Pericardium (tissue), 1 donor: ENCODE measurements around the gene CBLB.

DNA sequence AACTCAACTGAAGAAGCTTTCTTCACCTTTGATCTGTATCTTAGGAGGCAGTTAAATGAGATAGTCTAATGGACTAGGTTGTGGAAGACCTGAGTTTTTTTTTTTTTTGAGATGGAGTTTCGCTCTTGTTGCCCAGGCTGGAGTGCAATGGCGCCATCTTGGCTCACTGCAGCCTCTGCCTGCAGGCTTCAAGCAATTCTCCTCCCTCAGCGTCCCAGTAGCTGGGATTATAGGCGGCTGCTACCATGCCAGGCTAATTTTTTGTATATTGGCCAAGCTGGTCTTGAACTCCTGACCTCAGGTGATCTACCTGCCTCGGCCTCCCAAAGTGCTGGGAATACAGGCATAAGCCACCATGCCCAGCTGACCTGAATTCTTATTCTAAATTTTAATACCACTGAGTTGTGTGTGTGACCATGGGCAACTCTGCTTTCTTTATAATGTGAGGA is 2.1 kb downstream of the LNP1 start:
- RRBS: no CpG with 5 or more reads among the region's 5 CpGs

DNA sequence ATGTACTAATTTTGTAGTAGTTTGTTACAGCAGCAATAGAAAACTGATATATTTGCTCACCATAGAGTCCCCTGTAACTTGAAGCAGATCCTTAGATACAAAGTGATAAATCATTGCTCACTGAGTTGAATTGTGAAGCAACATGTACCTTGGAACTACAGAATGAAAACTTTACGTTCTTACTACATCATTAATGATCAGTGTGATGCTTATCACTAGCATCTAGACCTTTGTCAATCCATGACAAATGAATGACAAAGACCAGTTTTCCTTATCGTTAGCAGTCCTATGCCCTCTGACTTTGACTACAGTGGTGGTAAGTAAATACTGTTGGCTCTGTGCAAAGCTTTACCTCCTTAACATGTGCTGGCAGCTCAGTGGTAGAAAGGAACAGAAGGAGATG is 53.9 kb downstream of the TMEM45A start:
- RRBS: no CpG with 5 or more reads among the region's 2 CpGs

GRCh38 chr3:100591341-100591968 is 17.9 kb upstream of the ADGRG7 start:
- RRBS: no CpG with 5 or more reads among the region's 3 CpGs

DNA sequence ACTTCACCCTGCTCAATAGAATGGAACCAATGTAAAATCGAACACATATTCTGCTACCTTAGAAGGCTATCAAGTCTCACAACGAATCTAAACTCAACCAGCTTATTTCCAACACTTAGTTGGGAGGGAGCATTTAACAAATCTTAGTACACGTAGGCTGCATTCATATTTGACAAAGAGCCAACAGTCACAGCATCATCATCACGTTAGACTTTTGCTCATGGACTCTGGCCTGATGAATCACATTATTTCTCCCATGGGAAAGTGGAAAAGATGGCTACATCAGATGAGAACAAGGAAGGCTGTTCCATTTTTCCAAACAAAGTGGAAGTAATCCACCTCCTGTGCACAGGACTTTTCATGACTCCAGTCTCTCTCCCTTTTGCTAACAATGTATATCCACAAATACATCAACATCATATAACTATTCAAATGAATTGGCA is 64.2 kb downstream of the ABI3BP start:
- RRBS: no CpG with 5 or more reads among the region's 4 CpGs

DNA sequence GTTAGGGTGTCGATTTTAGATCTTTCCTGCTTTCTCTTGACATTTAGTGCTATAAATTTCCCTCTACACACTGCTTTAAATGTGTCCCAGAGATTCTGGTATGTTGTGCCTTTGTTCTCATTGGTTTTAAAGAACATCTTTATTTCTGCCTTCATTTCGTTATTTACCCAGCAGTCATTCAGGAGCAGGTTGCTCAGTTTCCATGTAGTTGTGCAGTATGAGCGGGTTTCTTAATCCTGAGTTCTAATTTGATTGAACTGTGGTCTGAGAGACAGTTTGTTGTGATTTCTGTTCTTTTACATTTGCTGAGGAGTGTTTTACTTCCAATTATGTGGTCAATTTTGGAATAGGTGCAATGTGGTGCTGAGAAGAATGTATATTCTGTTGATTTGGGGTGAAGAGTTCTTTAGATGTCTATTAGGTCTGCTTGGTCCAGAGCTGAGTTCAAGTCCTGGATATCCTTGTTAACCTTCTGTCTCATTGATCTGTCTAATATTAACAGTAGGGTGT is 82.2 kb downstream of the SENP7 start:
- RRBS: no CpG with 5 or more reads among the region's 3 CpGs

DNA sequence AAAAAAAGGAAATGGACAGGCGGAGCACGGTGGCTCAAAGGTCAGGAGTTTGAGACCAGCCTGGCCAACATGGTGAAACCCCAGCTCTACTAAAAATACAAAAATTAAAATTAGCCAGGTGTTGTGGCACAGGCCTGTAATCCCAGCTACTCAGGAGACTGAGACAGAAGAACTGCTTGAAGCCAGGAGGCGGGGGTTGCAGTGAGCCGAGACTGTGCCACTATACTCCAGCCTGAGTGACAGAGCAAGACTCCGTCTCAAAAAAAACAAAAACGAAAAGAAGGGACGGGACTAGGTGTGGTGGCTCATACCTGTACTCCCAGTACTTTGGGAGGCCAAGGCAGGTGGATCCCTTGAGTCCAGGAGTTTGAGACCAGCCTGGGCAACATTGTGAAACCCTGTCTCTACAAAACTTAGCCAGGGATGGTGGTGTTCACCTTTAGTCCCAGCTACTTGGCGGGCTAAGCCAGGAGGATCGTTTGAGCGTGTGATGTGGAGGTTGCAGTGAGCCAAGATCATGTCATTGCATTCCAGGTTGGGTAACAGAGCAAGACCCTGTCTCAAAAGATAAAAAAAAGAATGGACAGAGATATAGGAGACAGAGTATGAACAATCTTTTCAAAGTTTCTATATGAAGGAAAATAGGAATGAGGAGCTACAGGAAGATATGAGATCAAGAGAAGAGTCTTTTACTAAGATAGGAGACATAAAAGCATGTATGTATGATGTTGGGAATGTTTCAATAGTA is 4.7 kb upstream of the PCNP start:
- RRBS: no CpG with 5 or more reads among the region's 10 CpGs

- RRBS: no CpG with 5 or more reads among the region's 32 CpGs
Measured at GRCh38 chr3:101827014-101828354, 21.8 kb upstream of the NFKBIZ start.

GRCh38 chr3:101853484-101854020 is 4.2 kb downstream of the NFKBIZ start:
- RRBS: no CpG with 5 or more reads among the region's 5 CpGs

DNA sequence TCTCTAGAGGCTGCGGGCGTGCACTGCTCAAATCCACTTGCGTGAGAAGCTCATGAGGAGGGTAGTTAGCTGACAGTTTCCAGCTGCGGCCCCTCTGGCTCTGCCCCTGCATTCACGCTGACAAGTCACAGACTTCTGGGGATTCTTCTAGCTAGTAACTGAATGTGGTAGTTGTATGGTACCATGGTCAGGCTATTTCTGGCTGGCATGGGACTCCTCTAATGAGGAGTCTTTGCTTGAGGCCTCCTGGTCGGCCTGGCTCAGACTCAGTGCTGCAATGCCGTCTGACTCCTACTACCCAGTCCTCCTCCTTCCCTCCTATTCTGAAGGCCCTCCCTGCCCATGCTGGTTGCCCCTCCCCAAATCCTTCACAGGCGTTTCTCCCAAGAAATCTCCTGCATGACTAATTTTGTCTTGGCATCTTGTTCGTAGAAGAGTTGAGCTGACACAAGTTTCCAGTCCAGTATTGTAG is 115.4 kb downstream of the NFKBIZ start:
- RRBS: no CpG with 5 or more reads among the region's 9 CpGs

DNA sequence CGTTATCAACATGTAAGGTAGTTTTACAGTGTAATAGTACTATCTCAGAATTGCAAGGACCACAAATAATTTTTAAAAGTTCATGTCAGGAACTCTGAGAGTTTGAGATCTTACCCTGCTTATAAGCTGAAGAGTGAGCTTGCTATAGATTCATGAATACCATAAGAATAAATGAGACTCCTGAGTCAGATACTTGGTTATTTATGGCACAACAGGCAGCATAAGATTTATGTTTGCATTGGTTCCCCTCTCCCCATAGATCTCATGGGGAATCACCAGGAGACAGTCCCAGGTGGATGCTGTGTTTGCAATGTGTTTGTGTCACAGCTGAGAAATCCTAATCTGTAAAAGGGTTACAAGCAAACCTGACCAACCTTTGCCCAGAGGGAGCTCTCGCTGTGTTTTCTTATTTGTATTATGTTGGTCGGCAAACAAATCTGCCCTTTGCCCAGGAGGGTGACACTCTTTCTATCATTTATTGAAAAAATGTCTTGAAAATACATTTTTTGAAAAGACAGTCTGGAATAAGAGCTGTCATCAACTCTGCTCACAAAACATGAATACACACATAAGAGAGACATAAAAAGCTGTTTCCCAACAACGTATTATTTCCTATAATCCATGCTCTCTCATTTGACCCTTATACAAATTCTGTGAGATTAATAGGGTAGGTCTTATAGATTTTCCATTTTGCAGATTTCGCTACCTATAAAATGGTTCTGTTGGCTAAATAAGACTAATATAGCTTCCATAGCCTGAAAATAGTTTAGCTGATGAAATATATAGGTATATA is 236.2 kb downstream of the ZPLD1 start:
- RRBS: no CpG with 5 or more reads among the region's 5 CpGs

GRCh38 chr3:105386966-105387380 is 20.3 kb downstream of the ALCAM start:
- RRBS: no CpG with 5 or more reads among the region's 4 CpGs

DNA sequence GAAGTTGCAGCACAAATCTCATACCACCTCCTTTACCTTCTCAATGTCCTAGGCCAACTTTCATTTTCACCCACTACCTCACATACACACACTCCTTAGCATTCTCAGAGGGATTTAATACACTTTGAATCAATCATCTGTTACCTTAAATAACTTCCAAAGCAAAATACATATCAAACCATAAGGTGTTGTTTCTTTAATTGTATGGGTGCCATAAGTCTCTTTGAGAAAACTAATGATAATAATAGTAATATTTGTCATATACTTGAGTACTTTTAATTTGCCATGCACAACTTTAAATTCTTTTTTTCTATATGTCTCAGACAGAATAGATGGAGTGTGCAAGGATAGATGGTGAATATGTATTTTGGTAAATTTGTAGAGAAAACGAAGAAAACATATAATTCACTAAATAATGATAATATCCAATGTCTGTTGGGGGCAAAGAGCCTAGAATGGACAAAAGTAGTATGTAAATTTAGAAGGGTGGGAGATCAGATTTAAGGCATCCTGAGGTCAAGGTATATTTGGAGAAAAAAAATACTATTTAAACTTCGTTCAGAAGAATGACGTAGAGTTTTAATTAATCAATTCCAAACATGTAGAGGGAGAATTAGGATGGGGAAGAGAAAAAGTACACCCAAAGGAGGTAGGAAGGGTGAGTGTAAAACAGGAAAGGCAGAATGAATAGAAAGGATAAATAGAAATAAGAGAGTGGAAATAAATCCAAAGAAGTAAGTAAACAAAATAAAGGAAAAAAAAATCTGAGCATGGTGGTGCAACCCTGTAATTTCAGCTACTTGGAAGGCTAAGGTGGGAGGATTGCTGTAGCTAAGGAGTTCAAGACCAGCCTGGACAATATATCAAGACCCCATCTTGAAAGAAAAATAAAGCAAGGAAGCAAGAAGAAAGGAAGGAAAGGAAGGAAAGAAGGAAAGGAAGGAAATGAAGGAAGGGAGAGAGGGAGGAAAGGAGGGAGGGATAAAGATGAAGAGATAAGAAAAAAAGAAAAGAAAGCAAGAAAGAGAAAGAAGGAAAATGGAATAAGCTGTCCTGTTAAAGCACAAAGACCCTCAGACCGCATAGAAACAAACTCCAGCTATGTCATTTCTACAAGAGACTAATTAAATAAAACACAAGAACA is 84.0 kb downstream of the ALCAM start:
- RRBS: no CpG with 5 or more reads among the region's 4 CpGs

GRCh38 chr3:105792594-105792820 is 76.3 kb downstream of the CBLB start:
- RRBS: no CpG with 5 or more reads among the region's 3 CpGs

GRCh38 chr3:105823744-105824825 is 44.7 kb downstream of the CBLB start:
- RRBS: no CpG with 5 or more reads among the region's 6 CpGs

DNA sequence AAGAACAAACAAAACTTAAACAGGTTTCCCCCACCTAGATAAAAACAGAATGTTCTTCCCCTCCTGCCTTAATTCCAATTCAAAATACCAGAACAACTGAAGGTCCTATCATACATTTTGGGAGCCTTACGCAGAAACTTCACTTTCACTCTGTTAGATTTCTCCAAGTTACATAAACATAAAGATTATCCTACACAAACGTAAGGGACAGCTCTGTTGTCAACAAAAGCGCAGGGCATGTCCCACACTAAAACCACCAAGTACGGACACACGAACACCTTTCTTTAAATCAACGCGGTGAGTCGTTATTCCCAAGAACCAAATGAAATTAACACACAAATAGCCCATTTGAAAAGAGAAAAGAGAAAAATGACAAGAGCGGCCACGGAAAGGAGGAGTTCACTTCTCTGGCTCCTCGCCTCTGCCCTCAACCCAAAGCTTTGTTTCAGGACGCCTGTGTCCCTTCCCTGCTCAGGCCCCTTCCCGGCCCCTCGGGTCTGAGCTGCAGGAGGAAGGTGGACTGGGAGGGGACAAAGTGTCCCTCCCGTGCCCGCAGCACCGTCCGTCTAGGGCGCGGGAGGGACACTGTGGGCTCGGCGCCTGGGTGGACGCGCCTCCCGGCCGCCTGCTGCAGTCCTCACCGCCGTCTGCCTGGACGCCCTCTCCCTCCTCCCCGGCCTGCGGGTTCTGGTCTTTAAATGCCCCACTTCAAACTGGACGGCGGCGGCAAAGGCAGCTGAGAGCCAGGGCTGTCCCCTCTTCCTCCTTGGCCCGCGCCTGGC is 730 bp downstream of the CBLB start:
- RRBS: 1% methylated on average over 8 of the region's 36 CpGs

DNA sequence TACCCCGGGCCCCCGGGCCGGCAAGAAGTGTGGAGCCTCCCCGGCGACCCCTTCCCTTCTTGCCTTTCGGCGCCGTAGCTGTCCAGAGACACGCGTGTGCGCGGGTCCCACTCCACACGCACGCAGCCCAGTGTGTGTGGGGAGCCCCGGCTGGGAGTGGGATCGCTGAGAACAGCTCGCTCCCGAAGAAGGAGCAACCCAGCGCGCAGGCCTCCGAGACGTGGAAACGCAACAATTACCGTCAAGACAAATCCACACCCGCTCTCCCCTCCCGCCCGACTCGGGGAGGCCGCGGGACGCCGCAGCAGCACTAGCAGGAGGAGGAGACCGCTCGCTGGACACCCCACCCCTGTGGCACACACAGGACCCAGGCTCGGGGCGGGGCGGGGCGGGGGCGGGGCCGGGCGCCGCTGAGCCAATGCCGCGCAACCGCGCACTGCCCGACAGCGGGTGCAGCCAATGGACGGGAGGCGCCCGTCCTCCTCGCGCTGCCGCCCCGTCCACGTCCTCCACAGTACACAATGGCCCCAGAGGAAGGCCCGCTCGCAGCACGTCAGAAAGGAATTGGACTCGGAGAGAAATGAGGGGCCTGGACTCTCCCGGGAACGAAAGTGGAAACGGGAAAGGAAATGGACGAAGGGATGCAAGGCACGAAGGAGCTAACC is at the start of gene CBLB:
Gene CBLB (minus strand): TSS at position 340 of the 665 bp plus-strand sequence.
- RRBS: 2% methylated on average over 13 of the region's 65 CpGs

DNA sequence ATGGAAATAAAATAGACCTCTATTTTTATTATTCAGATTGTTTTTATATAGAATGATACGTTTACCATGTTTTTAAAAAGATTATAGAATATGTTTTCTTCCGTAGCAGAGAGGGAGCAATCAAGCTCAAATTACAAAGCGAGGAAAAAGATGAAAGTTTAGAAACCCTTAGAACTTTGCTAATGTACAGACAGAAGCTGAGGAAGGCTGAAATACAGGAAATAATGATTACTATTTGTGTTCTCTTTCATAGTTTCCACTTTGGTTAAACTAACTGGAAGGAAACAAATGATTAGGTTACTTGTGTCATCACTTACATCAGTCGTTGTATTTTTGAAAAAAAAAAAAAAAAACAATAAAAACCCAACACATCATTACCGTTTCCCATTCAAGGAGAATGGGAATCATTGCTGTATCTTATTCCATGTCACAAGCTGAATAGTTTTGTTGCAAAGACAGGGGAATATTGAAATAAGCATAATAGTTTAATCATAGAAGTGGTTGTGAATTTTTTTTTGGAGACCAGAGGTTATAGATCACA is 337.8 kb upstream of the CBLB start:
- RRBS: no CpG with 5 or more reads among the region's 5 CpGs